AG04449 (cell line): ENCODE data around the gene INPP1.

DNA sequence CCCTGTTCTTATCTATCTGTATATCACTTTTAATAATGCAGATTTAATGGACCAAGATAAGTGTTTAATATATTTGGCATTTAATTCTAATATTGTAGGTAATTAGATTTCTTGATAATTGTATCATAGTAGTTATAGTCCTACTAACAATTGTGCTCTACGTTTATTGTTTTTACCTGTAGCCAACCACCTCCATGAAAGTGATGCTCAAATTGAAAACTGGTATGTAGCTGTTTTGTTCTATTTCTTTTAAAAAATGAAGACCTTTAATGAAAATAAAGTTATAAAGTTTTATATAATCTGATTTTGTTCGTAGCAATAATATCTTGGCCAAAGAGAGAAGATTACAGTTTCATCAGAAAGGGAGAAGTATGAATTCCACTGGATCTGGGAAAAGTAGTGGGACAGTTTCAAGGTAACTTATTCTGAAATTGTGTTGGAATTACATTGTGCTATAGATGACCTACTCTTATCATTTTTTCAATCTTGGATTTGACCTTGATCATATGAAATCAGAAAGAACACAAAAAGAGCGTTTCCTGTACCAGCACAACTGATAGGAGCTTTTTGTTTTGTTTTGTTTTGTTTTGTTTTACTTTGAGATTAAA, 7.3 kb downstream of the ITPRID2 start:
- RRBS: no CpG with 5 or more reads among the region's 3 CpGs

DNA sequence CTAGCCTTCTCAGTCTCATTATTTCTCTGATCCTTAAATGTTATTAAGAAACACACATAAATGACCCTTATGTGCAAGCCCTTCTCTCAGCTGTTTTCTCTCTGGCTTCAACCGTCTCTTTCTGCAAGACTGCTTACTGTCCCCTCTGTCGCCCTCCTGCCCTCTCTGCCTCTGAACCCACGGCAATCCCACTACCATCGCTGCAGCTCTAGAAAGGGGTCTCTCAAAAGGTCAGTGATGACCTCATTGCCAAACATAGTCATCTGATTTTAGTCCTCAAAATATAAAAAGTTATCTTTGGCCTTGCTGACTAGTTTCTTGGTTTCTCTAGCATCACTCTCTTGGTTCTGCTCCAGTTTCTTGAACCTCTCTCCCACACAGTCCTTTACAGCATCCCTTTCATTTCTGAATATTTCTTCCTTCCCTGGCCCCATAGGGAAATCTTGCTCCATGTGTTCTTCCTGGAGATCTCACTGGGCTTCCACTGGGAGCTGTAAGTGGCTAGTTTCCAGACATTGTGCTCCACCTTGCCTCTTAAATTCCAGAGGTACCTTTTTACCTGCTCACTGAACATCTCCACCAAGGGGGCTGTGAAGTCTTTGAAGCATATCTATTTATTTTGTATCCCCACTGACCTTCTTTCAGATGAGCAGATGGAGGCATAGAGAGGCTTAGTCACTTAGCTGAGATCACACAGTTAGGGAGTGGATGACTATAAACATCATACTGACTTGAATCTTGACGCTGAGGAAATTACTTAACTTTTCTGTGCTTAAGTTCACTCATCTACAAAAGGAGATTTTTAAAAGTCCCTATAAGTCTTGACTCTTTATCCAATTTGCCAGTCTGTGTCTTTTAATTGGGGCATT, 96.1 kb downstream of the PDE1A start:
- RRBS: no CpG with 5 or more reads among the region's 5 CpGs

- RRBS: no CpG with 5 or more reads among the region's 2 CpGs
Measured at GRCh38 chr2:182913658-182914174, 47.3 kb upstream of the FRZB start.

DNA sequence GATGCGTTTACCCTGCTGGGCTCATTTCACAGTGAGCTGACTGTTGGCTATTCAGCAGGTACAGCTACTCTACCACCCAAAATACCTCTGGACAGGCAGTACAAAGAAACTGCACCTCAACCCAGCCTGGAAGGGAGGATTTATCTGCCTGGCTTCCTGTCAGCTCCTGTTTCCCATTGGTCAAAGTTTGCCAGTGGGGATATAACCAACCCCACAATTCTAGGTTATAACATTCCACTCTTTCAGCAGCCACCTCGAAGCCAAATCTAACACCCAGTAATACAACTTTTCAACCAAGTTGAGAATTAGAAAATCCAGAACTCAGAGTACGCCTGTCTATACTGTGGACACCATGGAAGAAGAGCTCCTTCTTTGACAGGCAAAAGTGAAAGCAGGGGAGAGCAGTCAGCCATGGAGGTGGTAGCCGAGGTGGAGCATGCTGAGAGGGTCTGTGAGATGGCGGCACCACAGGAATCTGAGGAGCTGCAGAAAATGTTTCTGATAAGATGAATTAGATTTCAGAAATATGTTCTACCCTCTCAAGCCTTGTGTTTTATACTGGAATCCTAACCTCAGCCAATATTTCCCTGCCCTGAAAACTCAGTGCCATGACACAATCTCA, 10.8 kb downstream of the DUSP19 start:
- RRBS: no CpG with 5 or more reads among the region's 5 CpGs

GRCh38 chr2:184659919-184660151, 61.5 kb downstream of the ZNF804A start:
- RRBS: no CpG with 5 or more reads among the region's 3 CpGs

- RRBS: no CpG with 5 or more reads among the region's 1 CpG
Measured at GRCh38 chr2:186303717-186304305, 182.2 kb upstream of the ZC3H15 start.

DNA sequence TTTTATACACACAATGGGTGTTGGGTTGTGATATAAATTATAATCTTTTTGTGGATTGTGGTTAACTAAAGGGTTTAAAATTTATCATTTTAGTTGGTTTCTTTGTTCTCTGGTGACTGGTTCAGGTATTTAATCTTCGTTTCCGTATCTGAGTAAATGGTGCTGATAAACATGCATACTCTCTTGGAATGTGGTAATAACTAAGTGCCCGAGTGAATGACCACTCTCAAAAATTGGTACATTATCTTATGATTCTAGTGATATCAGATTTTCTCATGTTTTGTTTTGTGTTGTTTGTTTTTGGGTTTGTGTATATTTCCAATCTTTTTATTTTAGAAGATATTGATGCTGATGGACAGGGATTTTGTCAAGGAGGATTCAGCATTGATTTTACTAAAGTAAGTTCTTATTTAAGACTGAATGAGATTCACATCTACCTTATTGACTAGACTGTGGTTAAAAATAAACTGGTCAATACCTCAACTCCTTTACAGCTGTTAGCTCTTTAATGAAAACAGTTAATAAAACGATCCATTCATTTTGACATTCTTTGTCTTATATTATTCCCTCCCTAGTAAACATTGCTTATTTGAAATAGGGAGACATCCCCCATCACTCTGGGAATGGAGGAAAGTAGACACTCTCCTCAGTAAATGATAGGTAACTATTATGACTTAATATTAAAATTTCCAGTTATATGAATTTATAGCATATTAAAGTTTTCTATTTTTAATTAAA, 40.8 kb downstream of the ITGAV start:
- RRBS: no CpG with 5 or more reads among the region's 4 CpGs

DNA sequence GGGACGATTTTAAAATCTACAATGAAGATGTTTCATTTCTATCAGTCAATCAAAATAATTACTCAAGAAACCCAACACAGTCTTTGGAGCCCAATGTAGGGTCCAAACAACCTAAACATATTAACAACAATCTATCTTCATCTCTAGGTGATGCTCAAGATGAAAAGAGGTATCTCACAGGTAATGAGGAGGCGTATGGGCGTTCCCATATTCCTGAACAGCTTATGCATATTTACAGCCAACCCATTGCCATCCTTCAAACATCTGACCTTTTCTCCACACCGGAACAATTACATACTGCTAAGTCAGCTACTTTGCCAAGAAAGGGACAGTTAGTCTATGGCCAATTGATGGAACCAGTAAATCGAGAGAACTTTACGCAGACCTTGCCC, 67.8 kb downstream of the FAM171B start:
- RRBS: no CpG with 5 or more reads among the region's 6 CpGs

GRCh38 chr2:187075065-187075544, 226.1 kb upstream of the ZSWIM2 start:
- RRBS: no CpG with 5 or more reads among the region's 2 CpGs

GRCh38 chr2:188032218-188032626, 259.5 kb upstream of the GULP1 start:
- RRBS: no CpG with 5 or more reads among the region's 6 CpGs

DNA sequence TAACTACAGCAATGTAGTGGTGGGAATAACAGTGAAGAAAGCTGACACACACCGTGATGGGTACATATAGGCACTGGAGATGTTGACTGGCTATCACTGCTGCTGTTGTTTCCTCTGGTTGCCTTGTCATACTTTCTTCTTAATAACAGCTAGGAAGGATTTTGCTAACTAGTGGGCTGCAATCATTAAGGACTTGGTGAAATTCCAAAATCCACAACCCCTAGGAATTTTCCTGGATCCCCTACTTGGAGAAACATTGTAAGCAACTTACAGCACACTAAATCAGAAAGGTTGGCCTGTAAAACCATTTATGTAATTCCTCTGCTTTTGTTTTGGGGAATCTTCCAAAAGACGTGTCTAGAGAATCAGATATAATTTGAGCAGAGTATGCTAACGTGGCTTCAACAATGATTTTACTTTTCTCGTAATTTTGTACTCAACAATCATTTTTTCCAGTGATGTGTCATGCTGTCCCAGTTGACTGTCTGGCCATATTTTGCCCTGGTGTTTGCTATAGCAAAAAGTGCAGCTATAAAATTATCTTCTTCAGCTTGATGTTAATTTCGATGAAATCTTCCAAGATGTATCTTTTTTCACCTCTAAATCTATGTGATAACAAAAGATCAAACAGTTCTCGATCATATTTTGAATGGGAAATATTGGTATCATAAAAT, 8.0 kb upstream of the COL3A1 start:
- RRBS: no CpG with 5 or more reads among the region's 6 CpGs

- RRBS: no CpG with 5 or more reads among the region's 7 CpGs
Measured at GRCh38 chr2:188994419-188994900, 20.3 kb downstream of the COL3A1 start.

DNA sequence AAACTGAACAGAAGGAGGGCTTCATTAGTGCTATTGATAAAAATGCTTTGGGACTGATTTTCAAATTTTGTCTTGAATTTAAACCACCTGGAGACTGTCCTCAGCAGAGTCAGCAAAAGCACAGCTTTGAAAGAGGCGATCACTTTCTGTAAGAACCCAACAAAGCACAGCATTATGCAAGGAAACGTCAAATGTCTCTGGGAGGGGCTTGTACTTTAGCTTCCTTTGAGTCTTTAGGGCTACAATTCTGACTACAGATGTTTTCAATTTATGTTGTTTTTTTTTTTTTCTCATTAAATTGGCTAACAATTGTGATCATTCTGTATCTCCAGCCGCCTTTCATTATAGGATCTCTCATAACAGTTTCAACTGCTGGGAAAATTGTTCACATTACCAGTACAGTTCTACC, 48.3 kb downstream of the COL3A1 start:
- RRBS: no CpG with 5 or more reads among the region's 3 CpGs

DNA sequence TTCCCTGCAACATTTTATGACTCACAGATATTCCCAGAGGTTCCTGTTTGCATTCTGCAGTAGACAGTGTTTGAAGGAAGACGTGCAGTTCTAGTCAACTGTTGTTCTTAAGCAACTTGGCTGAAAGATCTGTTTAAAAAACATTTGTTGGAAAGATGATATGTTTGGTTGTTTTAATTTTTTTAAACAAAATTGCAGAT, 103.5 kb upstream of the WDR75 start:
- RRBS: no CpG with 5 or more reads among the region's 1 CpG

DNA sequence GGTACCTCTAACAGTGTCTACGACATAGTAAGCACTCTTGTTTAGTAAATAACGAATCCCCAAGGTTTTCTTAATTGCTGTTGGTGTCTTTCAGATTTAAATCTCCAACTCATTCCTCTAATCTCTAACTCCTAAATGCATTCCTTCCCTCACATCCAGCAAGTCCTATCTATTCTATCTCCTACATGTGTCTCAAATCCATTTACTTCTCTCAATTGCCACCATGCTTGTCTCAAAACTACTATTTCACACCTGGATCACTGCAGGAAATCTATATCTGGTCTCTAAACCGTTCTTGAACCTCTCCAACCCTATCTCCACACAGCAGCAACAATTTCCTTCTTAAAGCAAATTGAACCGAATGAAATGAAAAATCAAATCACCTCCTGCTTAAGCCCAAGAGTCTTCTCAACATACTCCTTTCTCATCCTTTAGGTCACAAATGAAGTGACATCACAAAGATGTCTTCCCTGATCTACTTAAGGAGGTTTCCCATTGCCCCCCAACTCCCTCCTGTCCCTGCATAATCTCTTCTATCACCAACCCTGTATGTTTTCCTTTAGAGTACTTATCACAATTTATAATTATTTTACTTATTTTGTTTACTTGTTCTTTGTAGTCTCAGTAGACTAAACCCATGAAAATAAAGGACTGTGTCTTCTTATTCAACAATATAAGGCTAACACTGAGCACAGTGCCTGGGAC, 30.6 kb downstream of the C2orf88 start:
- RRBS: no CpG with 5 or more reads among the region's 4 CpGs

DNA sequence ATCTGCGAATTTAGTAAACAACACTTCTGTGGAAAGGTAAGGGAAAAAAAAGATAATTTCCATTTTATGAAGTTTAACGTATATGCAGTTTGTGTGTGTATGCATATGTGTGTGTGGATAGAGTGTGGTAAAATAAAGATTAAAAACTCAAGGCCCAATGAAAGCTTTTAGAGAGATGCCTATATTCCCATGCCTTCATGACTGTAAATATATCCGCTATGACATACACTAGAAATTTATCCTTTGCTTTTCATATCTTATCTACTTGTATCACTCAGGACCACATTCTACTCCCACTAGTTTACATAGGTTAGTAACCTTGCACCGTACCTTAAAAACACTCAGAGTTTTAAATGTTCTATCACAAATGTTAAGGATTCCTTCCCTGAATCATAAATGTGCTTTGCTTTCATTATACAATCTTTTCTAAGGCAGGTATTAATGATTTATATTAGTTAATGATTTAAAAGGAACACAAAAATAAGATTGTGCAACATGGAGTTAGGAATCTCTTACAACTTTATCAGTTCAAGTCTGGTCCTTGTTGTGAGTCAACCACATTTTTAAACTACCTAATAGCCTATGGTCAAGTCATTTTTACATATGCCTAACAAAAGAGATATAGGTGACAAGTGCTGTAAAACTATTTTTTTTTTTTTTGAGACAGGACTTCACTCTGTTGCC, 8.4 kb upstream of the INPP1 start:
- RRBS: no CpG with 5 or more reads among the region's 4 CpGs

- RRBS: 3% methylated on average over 45 of the region's 95 CpGs
Measured at GRCh38 chr2:190343374-190344203, at the start of gene INPP1. INPP1 (plus strand) TSS chr2:190343589.

GRCh38 chr2:190441253-190441964, 33.3 kb downstream of the MFSD6 start:
- RRBS: no CpG with 5 or more reads among the region's 8 CpGs

GRCh38 chr2:190469191-190469584, 61.0 kb downstream of the MFSD6 start:
- RRBS: no CpG with 5 or more reads among the region's 2 CpGs

GRCh38 chr2:190654215-190655001, 5.5 kb downstream of the NAB1 start:
- RRBS: no CpG with 5 or more reads among the region's 3 CpGs